Ileum (tissue), 1 donor: Measurements from ENCODE around the gene ARSK.

DNA sequence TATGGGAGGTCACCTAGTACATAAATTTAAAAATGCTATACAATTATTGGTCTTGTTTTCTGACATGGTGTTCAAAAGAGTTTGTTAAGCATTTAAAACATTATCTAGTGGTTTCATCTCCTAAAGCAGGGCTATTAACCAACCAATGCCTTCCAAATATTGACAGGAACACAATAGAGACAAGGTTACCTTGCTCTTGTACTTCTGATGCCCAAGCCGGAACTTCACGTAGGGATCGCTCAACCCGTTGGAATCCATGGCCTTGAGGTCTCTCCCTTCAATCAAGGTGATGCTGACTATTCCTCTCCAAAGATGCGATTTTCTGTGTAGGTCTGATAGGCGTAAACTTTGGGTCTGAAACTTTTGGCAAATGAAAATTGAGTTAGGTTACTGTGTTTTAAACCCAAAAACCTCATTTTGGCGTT is 294.2 kb downstream of the SLF1 start:
- PRO-cap = no peak

DNA sequence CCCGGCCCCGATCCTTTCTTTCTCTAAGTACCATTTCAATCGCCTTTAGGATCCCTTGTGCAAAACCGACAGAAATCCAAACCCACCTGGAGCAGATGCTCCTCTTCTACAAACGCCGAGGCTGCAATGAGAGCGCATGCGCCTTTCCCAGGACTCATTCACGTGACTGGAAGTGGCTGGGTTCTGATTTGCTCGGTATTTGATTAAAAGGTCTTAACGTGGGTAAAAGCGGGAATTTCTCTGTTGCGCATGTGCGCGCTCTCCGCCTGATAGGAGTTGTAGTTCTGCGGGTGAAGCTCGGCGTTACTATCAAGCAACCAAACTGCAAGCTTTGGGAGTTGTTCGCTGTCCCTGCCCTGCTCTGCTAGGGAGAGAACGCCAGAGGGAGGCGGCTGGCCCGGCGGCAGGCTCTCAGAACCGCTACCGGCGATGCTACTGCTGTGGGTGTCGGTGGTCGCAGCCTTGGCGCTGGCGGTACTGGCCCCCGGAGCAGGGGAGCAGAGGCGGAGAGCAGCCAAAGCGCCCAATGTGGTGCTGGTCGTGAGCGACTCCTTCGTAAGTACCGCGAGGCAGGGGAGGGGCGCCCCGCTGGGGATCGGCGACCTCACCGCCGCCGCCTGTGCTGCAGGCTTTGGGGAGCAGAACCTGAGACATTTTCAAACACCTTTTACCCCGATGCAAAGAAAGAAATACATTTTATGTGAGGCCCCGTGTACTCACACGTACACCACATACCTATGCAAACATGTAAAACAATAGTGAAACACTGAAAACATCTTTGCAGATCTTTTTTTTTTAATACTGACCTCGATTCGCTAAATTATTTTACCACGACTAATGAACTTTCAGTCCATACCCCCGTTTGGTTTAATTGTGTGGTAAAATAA is at the start of gene ARSK:
Gene ARSK, plus strand, starts transcription at position 252 of the 887 bp plus-strand sequence.
- PRO-cap = bidirectional peak, plus-strand start at position 336 of the sequence, minus-strand start at position 116 of the sequence

- PRO-cap = no peak
Observed at GRCh38 chr5:95649718-95650171, 3.2 kb downstream of the RFESD start.

- PRO-cap = no peak
Observed at GRCh38 chr5:95732241-95732434, 1.0 kb downstream of the RHOBTB3 start.

GRCh38 chr5:95754105-95754559 is 23.0 kb downstream of the RHOBTB3 start:
- PRO-cap = no peak

GRCh38 chr5:95759458-95760039 is 28.4 kb downstream of the RHOBTB3 start:
- PRO-cap = no peak

DNA sequence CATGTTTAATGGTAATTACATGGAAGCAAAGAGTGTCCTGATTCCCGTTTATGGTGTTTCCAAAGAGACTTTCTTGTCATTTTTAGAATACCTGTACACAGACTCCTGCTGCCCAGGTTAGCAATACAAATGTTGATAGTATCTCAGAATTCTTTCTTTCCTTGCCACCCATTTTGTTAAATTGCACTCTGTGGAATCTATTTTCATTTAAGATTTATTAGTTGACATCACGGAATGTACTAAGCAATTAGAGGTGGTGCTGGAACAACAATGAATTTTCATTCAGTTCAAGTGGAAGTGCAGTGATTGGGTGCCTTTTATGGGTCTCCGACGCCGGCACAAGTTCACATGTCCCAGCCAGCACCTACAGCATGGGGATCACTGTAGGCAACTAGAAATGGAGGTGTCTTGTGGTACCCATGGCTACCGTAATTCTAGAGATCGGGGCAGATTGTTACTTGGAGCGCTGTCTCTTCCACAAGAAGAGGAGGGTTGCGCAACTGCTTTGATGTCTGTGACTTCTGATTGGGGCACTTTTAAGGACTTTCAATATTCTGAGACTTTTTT is 42.1 kb downstream of the GLRX start:
- PRO-cap = no peak

- PRO-cap = bidirectional peak, plus-strand start at chr5:95827486, minus-strand start at chr5:95827356
Observed at GRCh38 chr5:95827038-95827755, 4.7 kb upstream of the GLRX start.

- PRO-cap = no peak
Observed at GRCh38 chr5:95836440-95837326, 14.2 kb upstream of the GLRX start.

- PRO-cap = no peak
Observed at GRCh38 chr5:95898053-95899077, 63.3 kb downstream of the ELL2 start.

DNA sequence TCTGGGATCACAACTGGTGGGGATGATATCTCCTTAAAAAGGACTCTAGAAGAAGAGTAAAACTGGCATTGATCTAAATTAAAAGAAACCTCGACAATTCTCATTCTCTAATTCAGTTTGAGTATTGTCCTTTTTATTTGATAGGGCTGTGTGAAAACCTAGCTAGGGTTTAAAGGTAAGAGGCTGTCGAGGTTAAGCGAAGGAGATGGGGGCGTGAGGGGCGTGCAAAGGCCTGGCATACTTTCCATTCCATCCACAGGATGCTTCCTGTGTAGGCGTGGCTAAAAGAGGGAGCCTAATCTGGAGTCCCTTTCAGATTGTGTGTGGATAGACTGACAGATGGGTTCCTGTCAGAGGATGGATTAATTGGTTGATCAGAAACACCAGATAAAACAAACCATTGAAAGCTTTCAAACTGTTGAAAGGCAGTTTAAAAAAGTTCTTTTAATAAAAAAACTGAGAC is 1.1 kb upstream of the ELL2 start:
- PRO-cap = no peak

GRCh38 chr5:96053114-96053869 is 91.6 kb upstream of the ELL2 start:
- PRO-cap = no peak

DNA sequence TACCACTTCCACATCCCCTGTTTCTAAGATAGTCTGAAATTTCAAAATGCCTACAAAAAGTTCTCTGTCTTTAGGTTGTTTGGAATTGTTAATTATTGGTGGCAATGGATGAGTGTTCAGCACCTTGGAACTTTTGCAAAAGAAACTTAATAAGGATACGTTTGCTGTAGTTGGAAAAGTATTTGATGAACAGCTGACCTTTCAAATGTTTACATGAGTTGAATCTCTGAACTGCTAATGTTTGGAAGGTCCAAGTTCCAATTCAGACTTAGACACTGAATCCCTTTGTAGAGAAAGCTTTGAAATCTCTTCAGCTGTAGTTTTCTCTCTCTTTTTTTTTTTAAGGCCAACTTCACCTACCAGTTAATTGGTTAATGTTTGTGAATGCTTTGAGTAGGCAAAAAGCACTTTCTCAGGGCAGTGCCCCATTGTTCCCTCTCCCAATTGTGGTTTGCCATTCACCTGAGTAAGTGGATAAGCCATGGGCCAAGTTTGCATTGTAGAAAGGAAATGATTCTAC is 156.3 kb upstream of the ELL2 start:
- PRO-cap = no peak

DNA sequence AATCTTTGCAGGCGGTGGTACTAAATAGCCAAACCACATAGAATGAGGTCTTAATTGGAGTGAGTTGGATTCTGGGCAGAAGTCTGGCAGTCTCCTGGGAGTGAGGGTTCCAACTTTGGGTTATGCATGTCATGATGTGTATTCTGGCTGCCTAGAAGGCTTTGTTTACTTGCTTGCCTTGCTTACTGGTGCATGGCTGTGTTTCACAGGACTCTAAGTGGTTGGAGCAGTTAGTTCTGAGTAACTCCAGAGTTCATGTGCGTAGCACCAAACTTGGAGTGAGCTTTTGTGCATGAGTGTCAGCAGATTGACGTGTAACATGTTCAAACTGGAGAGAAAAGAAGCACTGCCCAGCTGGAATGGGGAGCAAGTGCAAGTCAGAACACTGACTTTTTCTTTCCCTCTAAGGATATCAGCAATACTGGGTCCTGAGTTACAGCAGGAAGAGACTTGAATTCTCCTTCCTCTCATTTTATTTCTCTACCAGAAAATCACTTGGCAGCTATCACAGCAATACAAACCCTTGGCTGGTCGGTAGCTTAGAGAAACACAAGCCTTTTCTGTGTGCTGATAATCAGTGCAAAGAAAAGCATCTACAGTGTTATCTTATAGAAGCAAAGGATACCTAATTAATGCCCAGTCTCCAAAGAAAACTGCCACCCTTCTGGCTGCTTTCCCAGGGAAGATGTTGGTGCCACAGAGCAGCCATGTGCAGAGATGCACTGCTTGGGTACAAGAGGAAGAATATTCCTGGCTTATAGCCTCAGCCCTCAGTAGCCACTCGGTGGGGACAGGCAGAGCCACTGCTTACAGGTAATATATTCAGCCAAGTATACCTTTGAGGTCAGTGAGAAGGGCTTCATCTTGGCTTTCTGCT is 185.6 kb downstream of the PCSK1 start:
- PRO-cap = no peak

- PRO-cap = no peak
Observed at GRCh38 chr5:96338363-96339207, 94.5 kb downstream of the PCSK1 start.

DNA sequence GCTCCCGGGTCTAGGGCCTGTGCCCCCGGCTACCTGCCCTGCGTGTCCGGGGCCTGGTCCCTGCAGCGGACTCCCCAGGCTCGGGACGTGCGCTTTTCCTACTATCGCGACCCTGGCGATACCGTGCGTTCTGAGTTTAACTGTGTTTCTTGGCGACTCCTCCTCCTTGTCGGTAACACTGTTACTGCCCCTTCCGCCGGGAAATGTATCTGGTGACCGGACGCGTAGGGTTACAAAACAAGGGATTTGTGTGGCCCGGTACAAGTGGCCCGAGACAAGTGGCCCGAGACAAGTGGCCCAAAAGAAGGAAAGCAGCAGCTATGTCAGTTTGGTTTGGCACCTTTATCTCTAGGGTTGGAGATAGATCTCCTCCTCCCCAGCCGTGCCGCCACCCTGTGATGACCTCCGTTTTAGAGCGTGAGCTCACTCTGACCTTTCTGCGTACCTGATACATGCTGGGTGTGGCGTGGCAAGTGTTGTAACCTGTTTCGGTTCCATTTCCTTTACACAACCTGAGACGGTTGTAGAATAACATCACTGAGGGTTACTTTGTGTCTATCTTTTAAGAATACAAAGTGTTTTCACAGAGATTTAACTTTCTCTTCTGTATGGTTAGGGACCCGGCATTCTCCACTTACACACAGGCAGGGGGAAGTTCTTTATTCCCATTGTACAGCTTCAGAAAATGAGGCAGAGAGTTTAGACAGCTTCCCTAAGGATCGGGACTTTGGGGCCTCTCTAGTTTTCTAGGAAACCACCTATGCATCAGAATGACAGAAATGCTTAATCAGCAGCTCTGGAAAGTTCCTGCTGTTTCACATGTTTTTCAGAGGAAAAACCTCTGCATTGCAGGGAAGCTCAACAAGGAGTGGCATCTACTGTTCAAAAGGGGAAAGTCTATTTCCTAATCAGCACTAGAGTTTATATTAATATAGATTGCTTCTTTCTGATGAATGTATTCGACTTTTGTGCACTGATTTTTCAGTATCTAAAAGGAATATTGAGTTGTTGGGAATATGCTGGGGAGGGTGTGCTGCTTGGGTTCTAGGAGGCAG is 41.1 kb downstream of the CAST start:
- PRO-cap = bidirectional peak, plus-strand start at position 515 of the sequence, minus-strand start at position 412 of the sequence

DNA sequence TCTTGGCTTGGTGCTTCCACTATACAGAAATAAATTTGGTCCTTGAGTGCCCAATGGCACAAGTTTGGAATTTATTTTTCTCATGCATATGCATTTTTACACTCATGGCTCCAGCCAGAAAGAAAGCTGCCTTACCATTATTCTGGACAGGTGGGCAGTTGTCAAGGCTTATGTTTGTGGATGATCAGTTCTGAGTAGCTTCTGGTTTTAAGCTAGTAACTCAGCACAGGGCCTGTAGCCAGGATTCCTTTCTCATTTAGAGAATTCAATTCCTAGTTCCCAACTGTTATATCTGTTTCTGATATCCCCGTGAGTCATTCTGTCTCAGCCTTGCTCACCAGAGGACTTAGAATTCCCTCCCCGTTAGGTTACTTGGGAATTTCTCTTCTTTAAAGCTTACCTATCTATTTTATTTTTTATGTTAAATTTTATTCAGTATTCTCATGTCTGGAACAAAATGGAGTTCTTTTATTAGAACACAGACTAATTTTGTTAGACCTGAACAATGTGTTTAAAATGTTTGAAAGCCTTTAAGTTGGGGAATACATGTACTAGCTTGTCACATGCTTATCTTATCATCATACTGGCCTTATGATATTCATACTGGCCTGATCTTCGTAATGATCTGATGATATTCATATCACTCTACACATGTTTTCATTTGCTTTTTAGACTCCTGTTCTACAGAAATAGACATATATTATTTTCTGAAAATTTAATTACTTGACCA is 47.1 kb downstream of the CAST start:
- PRO-cap = no peak

- PRO-cap = no peak
Observed at GRCh38 chr5:96733886-96734839, 72.0 kb downstream of the CAST start.

GRCh38 chr5:96764883-96765553 is 42.7 kb downstream of the ERAP1 start:
- PRO-cap = no peak

- PRO-cap = no peak
Observed at GRCh38 chr5:96923873-96924445, 11.9 kb upstream of the LNPEP start.